Cardiac septum (tissue), 1 donor: ENCODE results near the genes LGALS9, FAM222B and PHF12.

- PRO-cap, result no peak
Measured at GRCh38 chr17:27491553-27492460, 35.6 kb downstream of the KSR1 start.

DNA sequence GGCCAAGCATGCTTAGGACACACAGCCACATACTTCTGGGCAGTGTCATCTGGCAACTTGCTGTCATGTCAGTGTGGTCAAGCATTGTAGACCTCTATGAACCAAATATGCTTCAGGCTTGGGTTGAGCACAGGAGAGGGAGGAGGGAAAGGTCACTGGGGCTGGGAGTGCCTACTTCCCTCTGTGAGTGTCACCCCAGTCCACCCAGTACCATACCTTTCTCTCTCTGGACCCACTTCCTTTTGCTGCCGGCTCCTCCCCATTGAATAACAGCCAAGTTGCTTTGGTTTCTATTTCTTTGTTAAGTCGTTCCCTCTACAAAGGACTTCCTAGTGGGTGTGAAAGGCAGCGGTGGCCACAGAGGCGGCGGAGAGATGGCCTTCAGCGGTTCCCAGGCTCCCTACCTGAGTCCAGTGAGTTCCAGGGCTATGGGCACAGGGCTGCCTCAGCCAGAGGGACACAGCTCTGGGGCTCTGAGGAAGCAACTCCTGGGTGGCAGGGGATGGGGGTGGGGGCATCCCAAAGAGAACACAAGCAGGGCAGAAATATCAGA lies at the start of gene LGALS9:
Gene LGALS9 (plus strand): TSS at position 297 of the 553 bp plus-strand sequence.
- PRO-cap, result bidirectional peak, plus-strand start at position 320 of the sequence, minus-strand start at position 197 of the sequence

DNA sequence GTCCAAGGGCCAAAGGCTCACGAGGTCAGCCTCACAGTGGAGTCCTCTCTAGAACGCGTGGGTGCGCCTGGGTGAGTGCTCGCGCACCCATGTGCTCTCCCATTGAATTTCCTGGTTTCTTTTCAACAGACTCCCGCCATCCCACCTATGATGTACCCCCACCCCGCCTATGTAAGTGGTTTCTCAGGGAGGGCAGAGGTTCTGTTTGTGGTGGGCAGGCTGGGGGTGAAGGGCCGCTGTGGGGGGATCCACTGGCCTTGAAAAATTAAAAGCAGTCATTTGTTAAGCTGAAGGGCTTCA lies 15.4 kb downstream of the LGALS9 start:
- PRO-cap, result no peak

GRCh38 chr17:27646841-27647484 lies 16.0 kb downstream of the LGALS9 start:
- PRO-cap, result no peak

DNA sequence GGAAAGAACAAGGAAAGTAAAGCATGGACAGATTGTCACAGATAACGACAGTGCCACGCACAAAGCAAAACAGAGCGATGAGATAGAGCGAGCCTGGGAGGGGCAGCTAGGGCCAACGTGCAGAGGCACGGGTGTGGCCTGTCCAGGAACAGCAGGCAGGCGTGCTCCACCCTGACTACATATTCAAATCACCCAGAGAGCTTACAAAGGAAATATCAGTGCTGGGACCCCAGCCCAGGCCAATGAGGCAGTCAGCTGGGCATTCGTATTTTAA lies 16.8 kb downstream of the LGALS9 start:
- PRO-cap, result no peak

- PRO-cap, result no peak
Measured at GRCh38 chr17:28087027-28087998, 44.8 kb downstream of the NLK start.

DNA sequence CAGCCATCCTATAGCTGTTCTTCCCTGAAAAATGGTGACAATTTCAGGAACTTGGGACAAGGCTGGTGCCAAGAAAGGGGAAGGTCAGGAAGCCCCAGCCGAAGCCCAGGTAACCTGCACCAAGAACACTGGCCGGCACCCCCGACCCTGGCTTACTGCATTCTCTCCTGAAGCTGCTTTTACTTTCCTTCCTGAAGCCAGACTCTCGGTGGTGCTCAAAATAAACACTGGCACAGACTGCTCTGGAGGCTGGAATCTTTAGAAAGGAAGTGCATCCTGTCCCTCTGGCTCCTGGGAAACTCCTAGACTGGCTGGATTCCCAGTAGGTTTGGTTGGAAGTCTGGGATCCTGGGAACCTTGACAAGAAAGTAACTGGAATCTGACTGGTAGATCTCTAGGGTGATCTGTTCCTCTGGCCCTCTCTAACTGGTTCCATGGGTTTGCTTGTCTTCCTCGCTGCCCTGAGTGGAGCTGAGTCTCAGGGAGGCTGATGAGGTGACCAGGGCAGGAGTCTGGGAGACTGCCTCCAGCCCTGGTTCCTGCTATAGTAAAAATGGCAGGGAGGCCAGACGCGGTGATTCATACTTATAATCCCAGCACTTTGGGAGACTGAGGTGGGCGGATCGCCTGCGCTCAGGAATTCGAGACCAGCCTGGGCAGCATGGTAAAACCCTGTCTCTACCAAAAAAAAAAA lies 3.0 kb downstream of the TNFAIP1 start:
- PRO-cap, result bidirectional peak, plus-strand start at position 363 of the sequence, minus-strand start at position 157 of the sequence; unidirectional peak, minus-strand start at position 555 of the sequence

- PRO-cap, result no peak
Measured at GRCh38 chr17:28351373-28352216, 5.7 kb downstream of the POLDIP2 start.

- PRO-cap, result no peak
Measured at GRCh38 chr17:28514296-28514824, 8.2 kb downstream of the FOXN1 start.

DNA sequence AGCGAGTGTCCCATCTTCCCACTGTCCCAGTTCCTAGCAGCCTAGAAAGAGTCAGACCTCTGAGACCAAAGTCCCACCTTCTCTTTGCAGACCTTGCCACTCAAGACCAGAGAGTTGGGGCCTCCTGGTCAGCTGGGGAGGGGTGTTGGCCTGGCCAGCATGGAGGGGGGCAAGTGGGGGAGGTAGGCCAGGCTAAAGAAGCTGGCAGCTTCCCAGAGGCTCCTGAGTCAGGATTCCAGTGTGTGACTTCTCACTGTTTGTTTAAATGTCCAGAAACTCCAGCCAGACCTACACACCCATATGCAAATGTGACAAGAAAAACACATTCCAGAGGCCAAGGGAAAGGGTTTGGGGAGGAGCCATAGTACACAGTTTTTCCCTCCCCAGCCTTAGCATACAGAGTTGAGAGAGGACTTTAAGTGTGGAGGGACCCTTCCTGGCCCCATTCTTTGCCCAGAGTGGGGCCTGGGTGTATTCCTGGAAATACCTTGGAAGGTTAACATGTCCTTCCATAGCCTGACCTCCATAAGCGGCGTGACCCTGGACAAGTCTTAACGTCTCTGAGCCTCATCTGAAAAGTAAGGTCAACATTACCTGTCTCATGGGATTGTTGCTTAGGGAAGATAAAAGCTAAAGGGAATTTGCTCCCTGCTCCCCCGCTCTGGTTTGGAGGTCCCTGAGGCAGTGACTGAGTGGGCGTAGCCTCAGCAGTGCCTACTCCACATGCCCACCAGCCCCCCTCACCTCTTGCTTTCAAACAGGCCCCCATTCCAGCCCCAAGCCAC lies 19.0 kb downstream of the FOXN1 start:
- PRO-cap, result no peak

DNA sequence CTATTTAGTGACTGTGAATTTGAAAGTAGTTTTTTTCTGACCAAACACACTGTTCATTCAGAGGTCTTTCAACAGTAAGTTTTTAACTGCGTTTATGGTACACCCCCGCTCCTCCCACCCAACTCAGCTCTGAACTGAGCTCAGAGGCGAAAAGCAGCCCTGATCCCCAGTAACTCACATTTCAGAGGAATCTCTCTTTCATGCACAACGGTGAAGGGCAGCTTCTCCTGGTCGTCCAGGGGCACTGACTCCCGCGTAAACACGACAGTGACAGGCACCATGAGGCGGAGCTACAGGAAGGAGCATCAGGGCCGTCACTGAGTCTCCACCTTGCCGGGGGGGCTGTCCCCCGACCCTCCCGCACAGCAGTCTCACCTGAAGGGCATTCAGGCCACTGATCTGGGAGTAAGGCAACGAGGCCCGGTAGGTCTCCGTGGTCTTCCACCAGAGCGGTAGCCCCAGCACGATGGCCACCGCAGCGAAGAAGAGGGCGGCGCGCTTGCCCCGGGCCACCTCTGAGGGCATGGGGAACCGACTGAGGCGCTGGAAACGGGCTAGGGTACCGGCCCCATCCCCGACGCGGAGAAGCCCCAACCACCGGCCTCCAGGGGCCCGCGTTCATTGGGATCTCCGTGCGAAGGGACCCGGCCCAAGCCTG lies 521 bp downstream of the PIGS start:
- PRO-cap, result no peak

GRCh38 chr17:28580263-28580937 lies 3.7 kb upstream of the ALDOC start:
- PRO-cap, result no peak

DNA sequence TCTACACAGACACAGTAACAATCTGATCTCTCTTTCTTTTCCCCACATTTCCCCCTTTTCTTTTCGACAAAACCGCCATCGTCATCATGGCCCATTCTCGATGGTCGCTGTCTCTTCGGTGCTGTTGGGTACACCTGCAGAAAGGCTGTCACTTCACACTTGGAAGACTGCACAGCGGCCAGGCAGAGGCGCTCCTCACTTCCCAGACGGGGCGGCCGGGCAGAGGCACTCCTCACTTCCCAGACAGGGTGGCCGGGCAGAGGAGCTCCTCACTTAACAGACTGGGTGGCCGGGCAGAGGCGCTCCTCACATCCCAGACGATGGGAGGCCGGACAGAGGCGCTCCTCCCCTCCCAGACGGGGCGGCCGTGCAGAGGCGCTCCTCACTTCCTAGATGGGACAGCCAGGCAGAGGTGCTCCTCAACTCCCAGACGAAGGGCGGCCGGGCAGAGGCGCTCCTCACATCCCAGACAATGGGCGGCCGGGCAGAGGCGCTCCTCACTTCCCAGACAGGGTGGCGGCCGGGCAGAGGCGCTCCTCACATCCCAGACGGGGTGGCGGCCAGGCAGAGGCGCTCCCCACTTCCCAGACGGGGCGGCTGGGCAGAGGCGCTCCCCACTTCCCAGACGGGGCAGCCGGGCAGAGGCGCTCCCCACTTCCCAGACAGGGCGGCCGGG lies 2.9 kb downstream of the SDF2 start:
- PRO-cap, result no peak

GRCh38 chr17:28721110-28721968 lies 1.6 kb downstream of the RPL23A start:
- PRO-cap, result no peak

DNA sequence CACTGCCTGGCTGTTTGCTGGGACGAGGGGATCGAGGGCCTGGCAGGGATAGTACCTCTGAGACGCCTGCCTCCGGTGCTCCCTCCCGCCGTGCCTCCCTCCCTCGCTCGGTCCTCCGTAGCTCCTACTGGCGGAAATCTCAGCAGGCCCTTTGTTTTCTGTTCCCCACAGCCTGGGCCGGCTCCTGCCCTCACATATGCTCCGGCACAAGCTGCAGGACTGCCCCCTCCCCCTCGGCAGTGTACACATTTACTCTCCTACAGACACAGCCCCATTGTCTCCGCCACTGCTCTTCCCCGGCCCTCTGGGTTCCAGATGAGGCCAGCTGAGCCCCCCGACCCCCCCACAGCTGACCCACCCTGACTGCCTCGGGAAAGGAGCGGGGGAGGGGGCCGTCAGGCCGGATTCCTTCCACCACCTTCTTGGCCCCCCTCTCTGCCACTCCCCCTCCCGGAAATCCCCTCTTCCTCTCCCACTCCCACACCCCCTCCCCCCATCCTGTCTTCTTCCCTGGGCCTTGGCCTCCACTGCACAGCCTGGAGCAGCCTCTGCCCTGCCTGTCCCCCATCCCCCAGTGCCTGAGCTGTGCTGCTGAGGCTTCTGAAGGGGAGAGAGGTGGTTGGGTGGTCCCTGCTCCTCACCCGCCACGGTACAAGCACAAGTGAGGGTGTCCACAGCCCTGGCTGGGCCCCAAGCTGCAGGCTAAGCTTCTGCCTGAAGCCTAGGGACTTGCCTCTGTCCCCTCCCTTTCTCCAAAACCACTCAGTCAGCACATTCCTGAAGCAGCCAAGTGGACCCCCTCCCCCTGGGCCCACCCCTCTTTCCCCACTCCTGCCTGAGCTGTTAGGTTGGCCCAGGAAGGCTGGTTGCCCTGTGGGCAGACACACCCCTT lies 1.6 kb downstream of the TRAF4 start:
- PRO-cap, result unidirectional peak, minus-strand start at position 129 of the sequence

DNA sequence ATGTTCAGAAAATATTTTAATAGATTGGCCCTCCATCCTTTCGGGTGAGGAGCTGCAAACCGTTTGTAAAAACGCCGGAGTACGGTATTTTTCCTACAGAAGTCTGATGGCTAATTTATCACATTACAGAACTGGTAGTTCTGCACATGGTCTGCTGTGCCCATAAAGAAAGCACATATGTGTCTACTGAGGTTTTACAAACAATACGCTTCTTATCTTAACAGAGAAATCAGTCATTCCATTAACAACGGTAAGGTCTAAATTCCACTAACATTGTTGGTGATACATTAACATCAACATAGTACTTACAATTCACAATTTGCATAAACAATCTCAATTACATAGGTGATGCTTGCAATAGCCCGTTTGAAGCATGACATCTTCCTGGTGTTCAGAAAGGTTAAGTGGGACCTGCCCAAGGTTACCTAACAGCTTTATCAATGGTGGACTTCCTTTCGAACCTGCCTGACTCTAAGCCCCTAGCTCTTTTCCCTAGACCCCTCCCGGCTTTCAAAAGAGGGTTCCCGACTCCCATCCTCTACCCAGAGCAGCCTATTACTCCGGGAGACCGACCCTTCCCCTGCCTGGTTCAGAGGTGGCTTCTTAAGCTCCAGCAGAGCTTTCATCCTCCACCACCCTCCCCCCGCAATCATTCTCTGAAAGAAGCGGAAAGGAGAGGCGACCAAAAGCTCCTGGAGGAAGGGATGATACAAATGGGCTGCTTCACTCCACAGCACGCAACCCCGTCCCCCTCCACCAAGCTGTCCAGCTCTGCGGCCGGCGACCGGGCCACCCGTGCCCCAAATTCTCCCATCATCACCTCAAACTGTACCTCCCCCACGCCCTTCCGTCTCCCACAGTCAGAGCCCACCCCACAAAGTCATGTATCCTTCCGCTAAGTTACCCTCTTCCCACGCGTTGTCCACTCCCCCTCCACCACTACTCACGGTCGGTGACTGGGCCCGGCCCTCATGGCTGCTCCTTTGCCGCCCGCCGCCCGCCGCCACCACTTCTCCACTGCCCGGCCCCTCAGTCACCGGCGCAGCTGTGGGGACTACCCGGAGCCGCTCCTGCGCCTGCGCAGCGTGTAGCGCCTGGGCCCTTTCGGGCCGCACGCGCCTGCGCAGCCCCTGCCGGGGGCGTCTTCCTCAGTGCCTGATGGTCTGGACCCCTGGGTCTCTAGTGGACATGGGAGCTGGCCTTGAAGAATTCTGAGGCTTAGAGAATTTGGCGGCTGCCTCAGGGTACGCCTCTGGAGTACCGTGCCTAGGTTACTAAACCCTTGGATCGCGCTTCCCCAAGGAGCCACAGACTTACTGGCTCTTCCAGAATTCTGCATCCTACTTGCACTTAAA lies at the start of gene FAM222B:
Gene FAM222B (minus strand): TSS at position 1,056 of the 1,355 bp plus-strand sequence.
- PRO-cap, result bidirectional peak, plus-strand start at position 1,122 of the sequence, minus-strand start at position 1,049 of the sequence

GRCh38 chr17:28871012-28871737 lies 16.4 kb downstream of the ERAL1 start:
- PRO-cap, result no peak

DNA sequence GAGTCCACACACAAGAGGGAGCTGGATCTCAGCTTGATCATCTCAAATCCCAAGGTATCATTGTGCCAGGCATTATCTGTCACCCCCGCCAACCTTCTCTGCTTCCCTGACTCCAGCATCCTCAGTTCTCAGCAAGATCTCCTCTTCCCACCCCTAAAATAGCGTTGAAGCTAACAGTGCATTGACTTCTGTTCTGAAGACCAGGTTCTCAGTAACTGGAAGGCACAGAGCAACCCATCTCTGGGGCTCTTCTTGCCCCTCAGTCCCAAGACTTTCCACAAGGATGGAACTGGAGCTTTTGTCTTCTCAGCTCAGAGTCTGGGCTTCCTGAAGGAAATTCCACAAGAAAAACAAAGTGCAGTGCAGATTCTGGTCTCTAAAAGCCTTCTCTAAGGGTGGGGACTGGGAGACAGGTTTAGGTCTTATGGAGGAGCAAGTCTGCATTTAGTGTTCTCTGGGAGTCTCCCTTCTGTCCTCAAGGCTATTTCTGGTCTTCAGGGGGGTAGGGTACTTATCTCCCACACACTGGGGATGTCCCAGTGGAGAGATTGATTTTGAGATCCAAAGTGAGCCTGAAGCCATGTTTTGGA lies 1.5 kb downstream of the FLOT2 start:
- PRO-cap, result no peak

DNA sequence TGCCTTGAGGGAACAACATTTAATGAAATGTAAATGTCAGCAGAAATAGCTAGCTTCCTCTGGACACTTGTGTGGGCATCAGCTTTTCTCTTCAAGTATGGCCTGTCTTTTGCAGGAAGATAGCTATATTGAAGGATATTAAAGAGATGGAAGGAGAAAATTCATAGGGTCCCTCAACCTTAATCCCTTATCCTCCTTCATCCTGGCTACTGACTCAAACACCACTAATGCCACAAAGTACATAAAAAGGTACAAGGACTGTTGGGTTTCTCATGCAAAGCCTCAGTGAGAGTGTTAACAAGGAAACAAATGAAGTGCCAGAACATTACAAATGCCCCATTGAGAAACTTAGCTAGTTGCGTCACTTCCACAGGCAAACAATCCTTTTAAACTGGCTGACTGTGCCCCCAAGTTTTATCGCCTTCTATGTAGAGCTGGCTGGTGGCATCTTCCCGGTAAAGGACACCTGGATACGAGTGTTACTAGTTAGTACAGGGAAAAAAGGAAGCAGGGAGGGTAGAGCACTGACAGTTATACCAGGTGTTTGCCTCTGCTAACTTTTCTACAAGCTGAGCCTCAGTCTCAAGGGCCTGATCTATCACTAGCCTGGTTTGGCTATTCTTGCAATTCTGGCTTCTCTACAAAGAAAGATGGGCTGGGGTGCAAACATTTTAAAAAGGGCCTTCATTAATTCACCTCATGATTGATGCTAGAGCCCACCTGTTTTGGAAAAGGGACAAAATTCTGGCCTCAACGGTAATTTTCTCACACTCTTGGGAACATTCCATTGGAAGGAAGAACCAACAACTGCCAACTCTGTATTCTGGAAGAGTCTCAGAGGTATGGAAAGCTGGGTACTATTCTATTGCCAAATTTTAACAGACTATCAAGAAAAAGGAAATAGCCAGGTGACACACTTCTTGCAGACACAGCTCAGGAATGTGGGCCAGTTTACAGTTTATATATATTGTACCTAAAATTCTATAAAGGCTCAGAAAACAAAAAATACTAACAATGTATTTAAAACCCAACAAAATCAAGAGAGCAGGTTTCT lies 13.8 kb downstream of the PHF12 start:
- PRO-cap, result no peak

- PRO-cap, result bidirectional peak, plus-strand start at chr17:28951849, minus-strand start at chr17:28951453
Measured at GRCh38 chr17:28951144-28952045, at the start of gene PHF12. TSS of gene PHF12 (minus strand) at chr17:28951518.